Hematopoietic multipotent progenitor cell (in vitro differentiated cells): ENCODE measurements around a stretch of chr3.

GRCh38 chr3:4831624-4831948 lies 147.7 kb upstream of the BHLHE40 start:
- CAGE, long polyA plus RNA = no peak

DNA sequence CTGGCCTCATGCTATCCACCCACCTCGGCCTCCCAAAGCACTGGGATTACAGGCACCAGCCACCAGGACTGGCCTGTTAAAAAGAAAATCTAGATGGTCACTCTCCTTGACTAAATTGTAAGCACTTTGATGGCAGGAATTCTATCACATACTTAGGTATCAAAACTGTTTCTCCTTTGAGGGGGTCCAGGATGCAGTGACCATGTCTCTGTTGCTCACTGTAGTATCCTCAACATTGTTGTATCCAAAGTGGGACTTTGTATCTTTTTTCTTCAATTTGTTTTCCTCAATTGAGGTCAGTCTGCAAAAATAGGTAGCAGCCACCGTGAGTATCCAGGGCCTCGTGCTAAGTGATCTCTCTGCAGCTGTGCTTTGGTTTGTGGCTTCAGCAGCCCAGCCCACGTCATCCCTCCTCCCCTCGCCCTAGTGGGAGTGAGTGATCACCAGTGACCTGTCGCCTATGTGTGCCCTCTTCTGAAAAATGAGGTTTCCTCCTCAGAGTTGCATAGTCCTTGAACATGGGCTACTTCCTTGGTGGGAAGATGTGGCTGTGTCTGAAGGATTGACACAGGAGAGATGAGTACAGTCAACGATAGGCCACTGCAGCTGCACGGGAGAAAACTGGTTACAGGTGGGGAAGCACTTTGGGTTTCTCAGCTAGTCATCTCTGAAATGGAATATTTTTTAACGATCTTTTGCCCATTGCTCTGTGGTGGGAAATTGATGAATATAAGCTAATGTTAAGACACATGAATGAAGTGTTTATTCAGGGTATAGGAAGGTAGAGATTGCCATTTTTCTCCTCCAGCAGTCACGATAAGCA lies 144.9 kb upstream of the BHLHE40 start:
- CAGE, long polyA plus RNA = no peak

GRCh38 chr3:4877306-4877871 lies 101.8 kb upstream of the BHLHE40 start:
- CAGE, long polyA plus RNA = no peak

GRCh38 chr3:4965908-4966614 lies 13.2 kb upstream of the BHLHE40 start:
- CAGE, long polyA plus RNA = no peak

- CAGE, long polyA plus RNA = start-site peak on the plus strand at chr3:4977377-4977412, 231 reads
These were observed 2.2 kb upstream of the BHLHE40 start for GRCh38 chr3:4976709-4977835.

- CAGE, long polyA plus RNA = no peak
These were observed 2.5 kb downstream of the BHLHE40 start for GRCh38 chr3:4981668-4982169.

- CAGE, long polyA plus RNA = no peak
These were observed 4.8 kb downstream of the BHLHE40 start for GRCh38 chr3:4983869-4984601.

DNA sequence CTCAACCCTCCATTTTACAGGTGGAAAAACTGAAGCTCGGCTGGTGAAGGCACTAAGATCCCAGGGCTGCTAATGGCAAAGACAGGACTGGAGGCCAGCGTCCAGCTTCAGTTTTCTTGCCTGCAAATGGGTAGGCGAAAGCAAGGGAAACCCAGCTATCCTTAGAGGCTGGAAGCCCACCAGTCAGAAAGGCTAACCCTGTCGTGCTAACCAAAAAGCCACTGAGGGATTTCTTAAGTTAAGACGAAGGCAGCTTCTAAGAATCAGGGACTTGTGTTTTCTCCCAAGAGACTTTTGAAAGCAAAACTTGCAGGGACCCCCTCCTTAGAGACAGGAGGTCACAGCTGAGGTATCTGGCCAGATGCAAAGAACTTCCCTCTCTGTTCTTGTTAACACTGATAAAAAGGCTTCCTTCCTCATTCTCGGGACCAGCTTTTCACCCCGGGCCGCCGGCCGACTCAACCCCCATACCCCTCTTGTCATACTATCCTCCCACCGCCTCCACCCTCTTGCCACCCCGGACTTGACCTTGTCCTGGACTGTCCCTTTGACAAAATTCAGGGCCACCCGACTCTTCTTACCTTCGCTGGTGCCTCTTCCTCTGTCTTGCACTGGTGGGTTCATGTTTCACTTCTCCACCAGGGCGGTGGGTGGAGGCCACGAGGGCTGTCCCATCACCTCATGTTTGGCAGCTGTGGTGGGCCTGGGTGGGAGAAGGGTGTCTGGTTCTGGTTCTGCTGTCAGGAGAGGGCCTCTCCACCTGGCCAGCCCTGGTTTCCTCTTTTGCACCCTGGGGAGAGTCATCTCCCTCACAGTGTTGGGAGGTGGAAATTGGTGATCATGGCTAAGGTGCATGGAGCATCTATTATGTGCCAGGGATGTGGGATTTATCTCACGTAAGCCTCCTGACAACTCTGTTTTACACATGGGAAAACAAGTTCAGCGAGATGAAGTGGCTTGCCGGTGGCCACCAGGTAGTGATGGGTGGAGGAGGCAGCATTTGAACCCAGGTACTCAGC lies 32.4 kb downstream of the BHLHE40 start:
- CAGE, long polyA plus RNA = no peak

DNA sequence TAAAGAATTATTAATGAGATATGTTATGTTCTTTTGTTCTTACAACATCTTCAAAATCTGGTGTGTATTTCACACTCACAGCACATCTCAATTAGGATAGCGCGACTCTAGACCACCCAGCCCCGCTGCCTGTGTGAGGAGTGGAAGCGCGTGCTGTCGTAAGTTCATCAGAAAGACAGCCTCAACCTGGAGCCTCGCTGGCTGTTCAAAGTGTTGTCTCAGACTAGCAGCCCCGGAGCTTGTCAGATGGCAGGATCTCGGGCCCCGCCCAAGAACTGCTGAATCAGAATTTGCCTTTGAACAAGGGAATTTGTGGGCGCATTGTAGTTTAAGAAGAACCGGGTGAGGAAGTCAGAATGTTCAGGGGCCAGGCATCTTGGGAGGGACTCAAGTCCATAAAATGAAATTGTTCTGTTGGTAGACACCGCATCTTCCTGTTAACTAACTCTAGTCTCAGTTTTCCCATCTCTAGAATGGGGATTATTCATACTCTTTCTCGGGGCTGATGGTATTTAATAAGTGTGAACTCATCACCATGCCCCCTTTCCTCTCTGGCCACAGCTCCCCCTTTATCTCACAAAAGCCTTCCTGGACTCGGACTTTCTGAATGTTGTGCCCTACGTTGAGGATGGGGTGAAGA lies 40.3 kb downstream of the BHLHE40 start:
- CAGE, long polyA plus RNA = no peak

DNA sequence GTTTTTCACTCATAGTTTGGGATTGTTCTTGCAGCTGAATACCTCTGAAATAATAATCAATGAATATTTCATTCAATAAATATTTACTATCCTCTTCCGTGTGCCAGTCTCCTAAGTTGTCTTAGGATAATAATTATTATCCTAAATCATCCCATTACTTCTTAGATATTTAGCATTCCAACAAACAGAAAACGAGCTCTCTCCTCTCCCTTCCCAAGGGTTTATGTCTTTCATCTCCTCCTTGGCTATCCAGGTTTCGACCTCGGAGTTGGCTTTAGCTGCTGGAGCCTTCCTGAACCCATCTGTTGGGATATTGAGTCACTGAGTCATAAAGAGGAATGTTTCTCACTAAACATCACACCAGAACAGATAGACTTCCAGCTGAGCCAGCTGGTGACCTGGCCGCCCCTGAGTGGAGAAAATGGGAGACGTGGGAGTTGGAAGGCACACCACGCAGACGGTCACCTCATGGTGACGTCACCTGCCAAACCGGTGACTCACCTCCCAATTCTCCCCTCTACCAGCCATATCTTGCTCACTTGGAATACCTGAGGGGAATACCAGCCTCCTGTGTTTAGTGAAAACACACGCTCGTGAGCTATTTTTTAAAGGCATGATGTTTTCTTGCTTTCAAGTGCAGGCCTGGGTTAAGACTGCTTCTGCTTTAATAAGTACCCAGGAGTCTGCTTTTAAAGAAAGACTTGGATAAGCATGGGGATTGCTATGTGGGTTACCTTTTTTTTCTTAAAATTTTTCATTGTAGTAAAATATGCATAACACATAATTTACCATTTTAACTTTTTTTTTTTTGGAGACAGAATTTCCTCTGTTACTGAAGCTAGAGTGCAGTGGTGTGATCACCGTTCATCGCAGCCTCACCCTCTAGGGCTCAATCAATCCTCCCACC lies 44.1 kb downstream of the BHLHE40 start:
- CAGE, long polyA plus RNA = no peak

- CAGE, long polyA plus RNA = no peak
These were observed 26.1 kb upstream of the ARL8B start for GRCh38 chr3:5095858-5096428.

DNA sequence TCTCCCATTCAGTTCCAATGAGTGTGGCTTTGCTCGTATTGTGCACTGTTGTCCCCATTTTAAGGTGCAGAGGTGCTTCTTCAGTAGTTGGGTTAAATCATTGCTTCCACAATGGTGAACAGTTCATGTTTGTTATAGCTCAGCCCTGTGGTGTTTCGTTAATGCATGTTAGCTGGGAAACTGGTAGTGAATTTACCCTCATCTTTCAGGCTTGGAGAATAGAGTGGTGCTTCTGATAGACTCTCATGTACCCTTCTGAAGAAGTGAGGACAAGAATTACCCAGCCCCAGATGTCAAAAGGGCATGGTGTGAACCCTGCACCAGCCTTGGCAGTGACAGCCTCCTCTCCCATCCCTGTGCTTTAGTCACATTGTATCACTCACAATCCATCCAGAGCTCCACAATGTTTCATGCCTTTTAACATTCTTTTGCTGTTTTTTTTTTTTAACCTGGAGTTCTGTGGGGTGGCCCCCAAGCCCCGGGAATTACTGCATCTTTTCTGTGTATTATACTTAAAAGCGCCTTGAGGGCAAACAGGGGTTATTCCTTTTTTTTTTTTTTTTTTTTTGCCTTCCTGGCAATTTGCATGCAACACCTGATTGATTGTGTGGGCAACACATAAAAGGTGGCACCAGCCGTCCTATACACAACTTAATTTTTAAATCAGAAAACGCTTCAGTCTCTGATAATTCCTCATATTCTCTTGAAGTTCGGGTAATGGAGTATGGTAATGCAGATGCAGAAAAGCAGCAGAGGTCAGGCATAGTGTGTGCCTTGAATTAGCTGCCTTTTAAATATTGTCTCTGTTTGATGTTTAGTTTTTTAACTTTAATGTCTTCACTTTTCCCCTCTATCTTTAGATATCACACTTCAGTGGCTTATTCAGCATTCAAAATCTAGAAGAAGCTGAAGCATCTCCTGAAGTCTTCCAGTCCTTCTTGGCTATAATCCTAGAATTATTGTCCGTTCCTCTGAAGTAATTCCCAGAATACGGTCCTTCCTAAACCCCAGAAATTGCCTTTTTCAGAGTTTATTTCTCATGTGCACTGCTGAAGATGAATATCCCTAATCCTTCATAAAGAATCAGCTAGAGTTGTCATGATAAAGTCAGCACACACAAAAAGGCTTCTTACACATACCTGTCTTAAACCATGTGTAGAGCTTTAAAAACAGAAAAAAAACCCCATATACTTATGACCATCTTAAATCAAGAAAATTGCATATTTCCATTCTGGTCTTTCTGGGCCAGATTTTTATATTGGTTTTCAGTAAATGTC lies 9.3 kb upstream of the EDEM1 start:
- CAGE, long polyA plus RNA = no peak

GRCh38 chr3:5186633-5187041 lies 870 bp upstream of the EDEM1 start:
- CAGE, long polyA plus RNA = no peak

DNA sequence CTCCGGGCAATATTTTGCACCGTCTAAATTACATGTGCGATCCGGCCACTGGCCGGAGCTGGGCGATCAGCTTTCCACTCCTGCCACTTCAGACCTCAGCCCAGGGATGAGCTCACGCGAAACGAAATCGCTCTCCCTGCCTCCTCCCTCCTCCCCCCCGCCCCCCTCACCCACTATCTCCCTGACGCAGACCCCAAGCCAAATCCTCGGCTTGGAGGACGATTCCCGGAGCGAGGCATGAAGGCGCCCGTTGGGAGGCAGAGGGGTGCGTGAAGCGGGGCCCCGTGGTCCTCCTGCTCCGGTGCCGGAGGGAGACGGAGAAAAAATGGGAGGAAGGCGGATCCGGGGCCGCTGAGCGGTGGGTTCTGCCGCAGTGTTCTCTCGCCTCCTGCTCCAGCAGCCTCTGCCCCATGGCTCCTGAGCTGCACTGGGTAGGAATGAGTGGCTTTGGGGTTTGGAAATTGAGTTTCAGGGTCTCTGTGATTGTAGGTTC lies 1.7 kb downstream of the GRM7 start:
- CAGE, long polyA plus RNA = no peak

DNA sequence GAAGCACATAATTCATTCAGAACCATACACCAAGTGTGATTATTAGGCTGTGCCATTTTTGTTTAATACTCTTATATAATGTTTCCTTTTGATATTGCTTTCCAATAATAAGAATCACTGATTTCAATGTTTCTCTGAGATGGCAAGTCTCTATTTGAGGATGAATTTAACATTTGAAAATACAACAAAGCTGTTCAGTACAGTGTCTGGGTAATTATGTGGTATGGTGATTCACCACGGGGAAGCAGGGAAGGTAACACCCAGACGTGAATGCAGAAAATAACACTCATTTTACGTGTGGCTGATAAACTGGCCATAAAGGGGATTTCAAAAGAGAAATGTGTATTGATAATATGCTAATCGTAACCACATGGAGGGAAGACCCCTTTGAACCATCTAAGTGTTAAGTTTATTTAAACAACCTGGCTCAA lies 344.6 kb downstream of the GRM7 start:
- CAGE, long polyA plus RNA = no peak

GRCh38 chr3:7573294-7573535 lies 712.3 kb downstream of the GRM7 start:
- CAGE, long polyA plus RNA = no peak

GRCh38 chr3:8677285-8678101 lies 32.9 kb upstream of the SSUH2 start:
- CAGE, long polyA plus RNA = no peak

DNA sequence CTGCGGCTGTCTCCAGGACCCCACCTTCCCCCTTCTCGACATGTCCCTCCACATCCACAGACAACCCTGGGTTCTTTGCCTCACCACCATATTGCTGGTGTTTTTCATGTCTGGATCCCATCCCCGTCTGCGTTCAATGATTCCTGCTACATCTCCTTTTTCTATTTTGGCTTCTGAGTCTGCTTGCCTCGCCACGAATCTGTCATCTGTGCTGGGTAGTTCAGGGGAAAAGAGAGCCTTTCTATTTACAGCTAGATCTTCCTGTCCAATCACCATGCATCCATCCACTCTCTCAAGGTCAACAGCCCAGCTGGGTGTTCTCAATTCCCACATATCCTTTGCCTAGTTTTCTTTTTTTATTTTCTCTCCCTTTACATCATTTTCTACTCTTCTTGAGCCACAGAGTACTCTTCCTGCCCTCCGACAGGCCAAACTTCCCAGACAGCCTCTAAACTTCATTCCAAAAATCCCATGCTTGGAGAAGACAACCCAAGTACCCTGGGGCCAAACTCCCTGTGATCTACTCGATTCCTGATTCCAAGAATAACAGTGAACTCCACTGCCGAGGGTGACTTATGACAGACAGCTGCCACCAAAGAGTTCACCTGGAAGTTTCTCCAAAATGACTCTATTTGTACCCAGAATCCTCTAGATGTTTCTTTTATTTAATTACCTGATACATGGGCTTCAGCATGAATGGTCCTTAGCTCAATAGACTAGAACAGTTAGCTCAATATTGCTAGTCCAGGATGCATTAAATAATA lies 104.9 kb upstream of the RAD18 start:
- CAGE, long polyA plus RNA = no peak

- CAGE, long polyA plus RNA = no peak
These were observed 139.1 kb upstream of the RAD18 start for GRCh38 chr3:9102352-9102833.

GRCh38 chr3:9226350-9226684 lies 23.1 kb downstream of the SRGAP3 start:
- CAGE, long polyA plus RNA = no peak